ENCODE measurements around a stretch of chr17.

- PRO-cap, 3 experiments = peak in 3 of 3 experiments; most common plus-strand start chr17:40099456 (in 3); most common minus-strand start chr17:40099003 (in 1)
These were observed 1.3 kb downstream of the NR1D1 start for GRCh38 chr17:40098912-40099674.

DNA sequence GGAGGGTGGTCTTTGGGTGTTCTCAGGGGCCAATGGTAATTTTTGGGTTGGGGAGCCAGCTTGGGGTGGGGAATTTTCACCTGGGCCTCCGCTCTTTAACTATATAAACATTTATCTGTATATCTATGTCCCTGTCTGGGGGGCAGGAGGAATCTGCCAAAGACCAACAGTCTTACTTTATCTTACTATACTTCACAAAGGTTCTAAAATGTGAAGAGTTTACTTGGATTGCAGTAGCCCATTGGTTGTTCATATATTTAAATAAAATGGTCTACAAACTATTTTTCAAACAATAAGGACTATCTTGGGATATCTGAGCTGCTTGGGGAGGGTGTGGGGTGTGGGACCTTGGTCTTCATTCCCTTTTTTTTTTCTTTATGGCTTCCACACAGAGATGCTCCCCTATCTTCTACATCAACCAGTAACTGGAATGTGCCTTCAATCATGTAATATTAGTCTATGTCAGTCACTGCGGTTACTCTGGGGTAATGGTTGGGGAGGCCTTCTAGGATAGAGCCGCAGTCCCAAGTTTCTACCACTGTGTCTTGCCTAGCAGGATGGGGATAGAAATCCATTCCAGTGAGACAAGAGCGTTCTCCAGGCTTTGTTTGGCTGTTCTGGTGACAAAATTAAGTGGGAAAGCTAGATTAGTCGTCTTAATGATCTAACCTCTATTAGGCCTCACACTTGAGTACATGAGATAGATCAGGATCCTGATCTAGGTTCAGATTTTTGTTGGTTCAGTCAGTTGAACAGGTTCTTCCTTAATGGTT lies 8.4 kb downstream of the MSL1 start:
- PRO-cap, 3 experiments = no peak in any of the 3 experiments

- PRO-cap, 3 experiments = no peak in any of the 3 experiments
These were observed 5.5 kb upstream of the RARA start for GRCh38 chr17:40303193-40304161.

- PRO-cap, 3 experiments = peak in 1 of 3 experiments; most common plus-strand start chr17:40310123 (in 1); most common minus-strand start chr17:40310032 (in 1)
These were observed 975 bp downstream of the RARA start for GRCh38 chr17:40309874-40310436.

DNA sequence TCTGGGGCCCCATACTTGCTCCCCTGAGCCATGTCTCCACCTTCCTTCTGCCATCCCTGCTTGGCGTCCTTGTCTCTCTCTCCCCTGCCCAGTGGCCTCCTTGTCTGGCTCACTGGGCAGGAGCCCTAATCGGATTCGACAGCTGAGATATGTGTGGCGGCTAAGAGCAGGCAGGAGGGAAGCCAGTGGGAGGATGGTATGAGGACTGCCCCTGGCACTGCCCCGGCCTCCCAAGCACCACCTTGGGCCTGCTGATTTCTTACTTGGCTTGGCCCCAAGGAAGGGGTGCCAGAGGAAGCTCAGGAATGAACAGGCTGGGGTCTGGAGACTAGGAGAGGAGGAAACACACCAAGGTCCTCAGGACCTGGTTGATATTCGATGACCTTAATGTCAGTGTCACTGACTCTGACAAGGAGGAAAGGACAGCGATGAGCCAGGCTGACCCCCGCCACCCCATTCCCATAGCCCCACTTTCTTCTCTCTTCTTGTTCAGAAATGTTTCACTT lies 2.1 kb downstream of the RARA start:
- PRO-cap, 3 experiments = no peak in any of the 3 experiments

DNA sequence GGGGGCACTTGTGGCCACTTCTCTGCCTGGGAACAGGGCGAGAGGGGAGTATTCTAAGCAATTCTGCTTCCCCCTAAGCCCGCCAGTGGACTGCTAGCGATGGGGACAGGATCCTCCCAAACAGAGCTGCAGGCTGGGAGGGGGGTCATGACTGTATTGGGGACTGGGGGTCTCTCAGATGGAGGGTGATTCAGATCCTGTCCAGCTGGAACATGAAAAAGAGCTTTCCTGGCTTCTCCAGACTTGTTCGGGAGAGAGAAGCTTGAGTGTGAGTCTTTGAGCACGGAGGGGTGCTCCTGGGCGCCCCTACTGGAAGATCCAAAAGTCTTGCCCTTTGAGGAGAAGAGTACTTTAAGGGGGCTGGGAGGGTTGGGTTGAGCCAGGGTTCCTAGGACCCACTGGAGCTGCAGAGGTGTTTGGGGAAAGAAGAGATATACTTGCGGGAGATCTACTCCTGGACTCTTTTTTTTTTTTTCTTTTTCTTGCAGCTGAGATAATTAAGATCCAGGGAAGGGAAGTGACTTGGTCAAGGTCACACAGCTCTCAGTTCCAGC lies 8.3 kb downstream of the RARA start:
- PRO-cap, 3 experiments = peak in 2 of 3 experiments; most common plus-strand start position 246 of the sequence (in 1); most common minus-strand start position 249 of the sequence (in 2)

- PRO-cap, 3 experiments = no peak in any of the 3 experiments
These were observed 10.0 kb downstream of the RARA start for GRCh38 chr17:40318825-40319595.

DNA sequence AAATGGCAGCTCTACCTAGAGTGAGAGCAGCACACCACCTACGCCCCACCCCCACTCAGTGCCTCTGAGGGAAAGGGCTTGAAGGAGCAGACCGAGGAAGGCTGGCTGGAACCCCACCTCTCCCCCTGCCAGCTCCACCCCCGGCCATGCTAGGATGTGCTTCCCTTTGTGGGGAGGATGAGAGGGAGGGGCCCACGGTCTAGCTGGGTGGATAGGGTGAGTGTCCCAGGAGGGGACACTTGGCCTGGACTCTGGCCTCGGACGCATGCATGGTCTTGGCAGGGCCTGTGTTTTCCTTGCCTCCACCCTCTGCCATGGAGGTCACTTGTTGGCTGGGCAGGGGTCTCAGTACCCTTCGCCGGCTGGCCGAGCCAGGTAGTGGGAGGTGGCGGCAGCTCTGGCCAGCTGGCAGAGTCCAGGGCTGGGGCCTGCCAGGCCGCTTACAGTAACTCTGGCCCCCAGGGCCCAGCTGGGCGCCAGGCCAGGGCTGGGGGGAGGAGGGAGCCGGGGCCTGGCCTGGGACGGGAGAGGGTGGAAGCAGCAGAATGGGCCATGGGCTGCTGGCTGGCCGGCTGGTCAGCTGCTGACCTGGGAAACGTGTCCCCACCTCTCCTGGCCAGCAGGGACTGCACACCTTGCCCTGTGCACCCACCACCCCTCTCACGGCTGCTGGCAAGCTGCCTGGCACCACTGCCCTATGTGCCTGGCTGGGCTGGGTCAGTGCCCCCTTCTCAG lies 22.9 kb downstream of the RARA start:
- PRO-cap, 3 experiments = peak in 2 of 3 experiments; most common plus-strand start position 58 of the sequence (in 1)

DNA sequence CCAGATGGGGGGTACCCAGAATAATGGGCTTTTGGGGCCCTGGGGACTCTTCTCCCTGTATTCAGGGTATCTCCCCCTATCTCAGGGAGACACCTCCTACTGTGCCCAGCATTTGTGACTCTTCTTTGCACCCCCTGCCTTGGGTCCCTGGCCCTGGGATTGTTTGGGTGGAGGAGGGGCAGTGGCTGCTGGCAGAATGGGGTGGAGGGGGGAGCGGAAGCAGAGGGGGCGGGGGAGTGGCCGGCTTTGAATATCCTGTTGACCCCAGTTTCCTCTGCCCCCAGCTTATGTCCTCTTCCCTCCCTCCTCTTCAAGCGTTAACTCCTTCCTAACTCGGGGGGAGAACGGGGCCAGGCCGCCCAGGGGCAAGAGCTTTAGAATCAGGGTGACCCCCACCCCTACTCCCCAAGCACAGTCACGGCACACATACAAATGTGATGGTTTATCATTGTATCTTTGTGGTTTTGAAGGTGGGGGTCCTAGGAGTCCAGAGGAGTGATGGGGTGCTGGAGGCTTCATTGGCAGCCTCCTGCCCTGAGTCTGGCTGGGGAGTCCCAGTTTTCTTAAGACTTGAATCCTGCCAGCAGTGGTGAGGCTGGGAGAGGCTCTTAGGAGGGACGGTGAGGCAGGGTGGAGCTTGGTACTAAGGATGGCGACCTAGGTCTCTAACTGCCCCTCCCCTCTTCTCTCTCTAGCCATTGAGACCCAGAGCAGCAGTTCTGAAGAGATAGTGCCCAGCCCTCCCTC lies 16.7 kb downstream of the GJD3 start:
- PRO-cap, 3 experiments = no peak in any of the 3 experiments

- PRO-cap, 3 experiments = no peak in any of the 3 experiments
These were observed 7.6 kb downstream of the GJD3 start for GRCh38 chr17:40356500-40357677.

- PRO-cap, 3 experiments = no peak in any of the 3 experiments
These were observed 1.0 kb downstream of the GJD3 start for GRCh38 chr17:40363139-40364240.

DNA sequence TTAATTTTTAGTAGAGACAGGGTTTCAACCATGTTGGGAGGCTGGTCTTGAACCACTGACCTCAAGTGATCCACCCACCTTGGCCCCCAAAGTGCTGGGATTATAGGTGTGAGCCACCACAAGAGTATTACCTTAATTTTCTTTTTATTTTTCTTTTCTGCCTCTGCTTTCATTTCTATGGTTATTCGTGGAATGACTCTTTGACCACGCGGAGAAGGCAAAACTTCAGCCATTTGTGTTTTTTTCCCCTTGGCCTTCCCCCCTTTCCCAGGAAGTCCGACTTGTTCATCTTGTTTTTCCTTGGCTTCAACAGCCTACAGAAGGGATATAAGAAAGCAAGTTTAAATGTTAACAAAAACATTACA lies 21.6 kb downstream of the TOP2A start:
- PRO-cap, 3 experiments = no peak in any of the 3 experiments

GRCh38 chr17:40474032-40475145 lies 27.0 kb downstream of the TNS4 start:
- PRO-cap, 3 experiments = no peak in any of the 3 experiments

DNA sequence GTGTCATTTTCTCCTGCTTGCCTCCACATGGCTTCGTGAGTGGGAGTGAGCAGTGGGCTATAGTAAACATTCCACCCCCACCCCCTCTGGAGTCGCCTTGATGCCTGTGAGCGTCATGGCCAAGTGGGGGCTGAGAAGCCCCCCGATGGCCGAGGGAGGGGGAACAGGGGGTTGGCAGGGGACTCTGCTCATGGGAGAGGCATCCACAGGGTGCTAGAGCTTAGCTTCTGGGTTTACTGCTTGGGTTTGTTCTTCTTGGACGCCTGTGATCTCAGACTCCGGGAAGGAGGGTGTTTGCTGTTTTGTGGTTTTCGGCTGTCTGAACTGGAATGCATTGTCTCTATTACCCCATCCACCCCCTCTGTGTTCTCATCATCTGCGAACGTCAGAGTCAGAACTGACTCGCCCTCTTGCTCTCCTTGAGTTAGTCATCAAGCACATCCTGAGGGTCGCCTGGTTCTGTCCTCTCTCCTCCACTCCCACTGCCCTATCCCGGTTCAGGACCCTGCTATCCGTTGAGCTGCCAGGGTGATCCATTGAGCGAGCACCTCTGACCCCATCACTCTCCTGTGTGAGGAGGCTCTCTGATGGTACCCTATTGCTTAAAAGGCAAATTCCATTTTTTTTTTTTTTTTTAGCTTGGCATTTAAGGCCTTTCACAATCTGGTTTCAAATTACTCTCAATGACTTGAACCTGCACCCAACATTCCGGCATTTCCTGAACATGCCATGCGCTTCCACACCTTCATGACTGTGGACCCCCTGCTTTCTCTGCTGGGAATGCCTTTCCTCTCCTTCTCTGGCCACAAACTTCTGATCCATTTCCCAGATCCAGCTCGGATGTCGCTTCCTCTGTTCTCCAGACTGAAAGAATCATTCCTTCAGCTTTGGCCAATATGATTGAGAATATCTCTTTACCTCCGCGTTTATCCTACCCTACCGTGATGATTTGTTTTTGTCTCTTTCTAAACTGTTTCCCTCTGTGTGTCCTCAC lies 15.2 kb downstream of the TNS4 start:
- PRO-cap, 3 experiments = peak in 3 of 3 experiments; most common plus-strand start position 431 of the sequence (in 2); most common minus-strand start position 321 of the sequence (in 2)

GRCh38 chr17:40528797-40529329 lies 27.4 kb upstream of the TNS4 start:
- PRO-cap, 3 experiments = no peak in any of the 3 experiments

DNA sequence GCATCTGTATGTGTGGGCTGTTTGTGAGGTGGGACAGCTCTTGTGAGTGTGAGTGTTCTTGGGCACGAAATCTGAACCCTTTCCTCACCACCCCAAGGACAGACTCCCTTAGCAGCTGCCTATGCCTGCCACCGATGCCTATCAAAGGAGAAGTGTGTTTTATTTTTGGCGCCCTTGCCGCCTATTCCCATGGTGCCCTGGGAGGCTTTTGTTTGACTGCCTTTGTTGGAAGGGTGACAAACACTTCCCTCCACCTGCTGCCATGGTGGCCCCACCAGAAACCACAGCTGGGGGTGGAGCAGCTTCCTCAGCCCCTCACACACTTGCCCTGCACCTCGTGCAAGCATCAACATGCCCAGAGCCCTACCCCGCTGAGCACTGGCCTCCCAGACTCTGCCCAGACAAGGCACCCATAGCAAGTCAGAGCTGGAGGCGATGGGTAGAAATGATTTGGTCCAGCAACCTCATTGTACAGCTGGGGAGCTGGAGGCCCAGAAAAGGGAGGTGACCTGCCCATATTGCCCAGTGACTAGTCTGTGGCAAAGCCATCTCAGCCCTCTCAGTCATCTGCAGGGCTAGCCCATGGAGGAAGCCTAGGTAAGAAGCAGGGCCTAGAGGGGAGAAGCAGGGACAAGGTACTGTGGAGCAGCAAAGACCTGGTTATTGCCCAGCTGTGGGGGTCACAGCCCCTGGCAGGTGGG lies 17.8 kb downstream of the CCR7 start:
- PRO-cap, 3 experiments = no peak in any of the 3 experiments

DNA sequence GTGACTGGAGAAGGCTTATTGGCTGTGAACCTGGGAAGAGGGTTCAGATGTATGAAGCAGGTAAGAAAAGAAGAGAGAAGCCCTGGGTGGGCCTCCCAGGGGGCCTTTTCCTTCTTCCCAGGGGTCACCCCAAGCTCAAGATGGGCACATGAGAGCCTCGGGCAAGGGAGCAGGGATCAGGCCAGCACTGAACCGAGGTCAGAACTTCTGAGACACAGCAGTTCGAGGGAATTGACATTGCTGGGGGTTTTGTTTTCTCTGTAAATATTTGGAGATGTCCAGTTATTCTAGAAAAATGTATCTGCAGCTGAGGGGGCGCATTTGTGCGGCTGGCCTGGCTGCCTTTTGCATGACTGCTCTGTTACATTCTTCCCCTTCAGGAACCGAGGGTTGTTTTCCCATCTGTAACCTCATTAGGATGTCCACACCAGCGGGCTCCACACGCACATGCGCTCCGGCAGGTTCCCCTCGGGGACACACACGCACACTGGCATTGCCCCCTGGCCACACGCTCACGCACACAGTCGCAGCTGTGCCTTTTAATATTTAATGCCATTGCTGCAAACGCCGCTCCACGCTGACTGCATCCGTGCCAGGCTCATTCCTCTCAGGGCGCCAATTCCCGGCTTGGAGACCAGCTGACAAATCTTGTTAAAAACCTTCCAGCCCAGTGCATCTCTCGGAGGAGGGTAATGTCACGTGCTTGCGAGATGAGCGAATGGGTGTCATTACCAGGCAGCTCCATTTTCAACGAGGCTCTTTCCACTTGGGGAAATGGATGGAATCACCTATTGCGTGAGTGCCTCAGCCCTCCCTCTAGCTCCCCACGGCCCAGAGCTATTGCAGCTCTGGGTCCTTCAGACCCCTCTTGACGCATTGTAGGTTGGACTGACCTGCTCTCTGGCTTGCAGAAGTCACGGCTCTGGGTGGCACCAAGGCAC lies 13.2 kb downstream of the CCR7 start:
- PRO-cap, 3 experiments = peak in 1 of 3 experiments; most common plus-strand start position 413 of the sequence (in 1); most common minus-strand start position 209 of the sequence (in 1)

GRCh38 chr17:40558671-40559494 lies 6.4 kb downstream of the CCR7 start:
- PRO-cap, 3 experiments = no peak in any of the 3 experiments

DNA sequence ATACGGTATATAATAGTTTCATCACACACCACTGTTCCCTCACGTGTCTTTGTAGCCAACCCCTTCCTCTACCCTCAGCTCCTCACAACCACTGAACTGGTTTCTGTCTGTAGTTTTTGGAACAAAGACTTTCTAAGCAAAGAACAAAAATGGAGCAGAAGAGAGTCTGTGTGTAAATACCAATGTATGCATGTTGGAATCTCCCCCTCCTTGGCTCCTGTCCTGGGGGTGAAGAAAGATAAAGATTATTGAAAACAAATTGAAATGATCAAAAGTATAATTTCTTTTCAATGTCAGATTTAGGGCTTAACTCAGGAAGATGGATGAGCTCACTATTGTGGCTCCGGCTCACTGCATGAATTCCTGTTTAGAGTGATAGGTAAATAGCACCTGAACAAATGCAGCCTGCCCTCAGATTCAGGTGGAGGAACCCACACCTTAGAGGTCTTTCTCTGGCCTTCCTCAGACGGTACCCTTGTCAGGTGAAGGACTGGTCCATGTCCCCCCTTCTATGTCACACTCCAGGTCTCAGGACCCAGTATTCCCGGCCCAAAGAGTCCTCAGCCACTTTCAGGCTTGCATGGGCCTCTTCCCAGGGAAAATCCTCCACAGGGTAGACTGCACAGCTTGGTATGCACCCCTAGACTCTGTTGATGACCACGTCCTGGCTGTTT lies 32.1 kb upstream of the CCR7 start:
- PRO-cap, 3 experiments = no peak in any of the 3 experiments

- PRO-cap, 3 experiments = no peak in any of the 3 experiments
These were observed 33.8 kb upstream of the CCR7 start for GRCh38 chr17:40598688-40599876.

All from Metastatic Breast Carcinoma in the Ovary (tissue), 3 donors.